Melanocyte of skin (primary cell): ENCODE measurements around the genes ARL17A, WNT3 and ITGB3.

DNA sequence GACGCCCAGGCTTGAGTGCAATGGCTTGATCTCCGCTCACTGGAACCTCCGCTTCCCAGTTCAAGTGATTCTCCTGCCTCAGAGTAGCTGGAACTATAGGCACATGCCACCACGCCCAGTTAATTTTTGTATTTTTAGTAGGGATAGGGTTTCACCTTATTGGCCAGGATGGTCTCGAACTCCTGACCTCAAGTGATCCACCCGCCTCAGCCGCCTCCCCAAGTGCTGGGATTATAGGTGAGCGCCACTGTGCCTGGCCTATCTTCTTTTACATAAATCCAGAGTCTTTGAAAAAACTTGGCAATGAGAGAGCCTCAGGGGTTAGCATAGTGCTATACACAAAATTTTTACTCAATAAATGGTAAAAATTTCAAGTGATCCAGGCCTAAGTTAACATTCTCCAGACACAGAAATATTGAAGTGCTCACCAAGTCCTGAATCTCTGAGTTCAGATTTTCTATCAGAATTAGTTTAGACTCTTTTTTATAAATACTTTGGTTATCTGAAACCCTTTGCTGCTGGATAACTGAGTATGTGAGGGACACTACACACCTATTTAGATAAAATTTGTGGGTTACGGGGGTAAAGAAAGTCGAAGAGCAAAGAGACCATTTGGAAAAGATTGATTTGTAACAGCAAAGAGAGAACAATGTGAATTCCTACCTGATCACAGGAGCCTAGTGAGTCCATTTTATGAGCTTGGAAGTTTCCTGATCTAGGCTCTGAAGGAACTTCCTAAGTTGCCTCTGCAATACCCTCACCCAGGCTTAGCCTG lies 37.9 kb downstream of the STH start:
- CAGE, long polyA plus RNA, 2 experiments, result no peak in any of the 2 experiments

- CAGE, long polyA plus RNA, 2 experiments, result no peak in any of the 2 experiments
Measured at GRCh38 chr17:46130500-46131072, 62.6 kb downstream of the KANSL1 start.

DNA sequence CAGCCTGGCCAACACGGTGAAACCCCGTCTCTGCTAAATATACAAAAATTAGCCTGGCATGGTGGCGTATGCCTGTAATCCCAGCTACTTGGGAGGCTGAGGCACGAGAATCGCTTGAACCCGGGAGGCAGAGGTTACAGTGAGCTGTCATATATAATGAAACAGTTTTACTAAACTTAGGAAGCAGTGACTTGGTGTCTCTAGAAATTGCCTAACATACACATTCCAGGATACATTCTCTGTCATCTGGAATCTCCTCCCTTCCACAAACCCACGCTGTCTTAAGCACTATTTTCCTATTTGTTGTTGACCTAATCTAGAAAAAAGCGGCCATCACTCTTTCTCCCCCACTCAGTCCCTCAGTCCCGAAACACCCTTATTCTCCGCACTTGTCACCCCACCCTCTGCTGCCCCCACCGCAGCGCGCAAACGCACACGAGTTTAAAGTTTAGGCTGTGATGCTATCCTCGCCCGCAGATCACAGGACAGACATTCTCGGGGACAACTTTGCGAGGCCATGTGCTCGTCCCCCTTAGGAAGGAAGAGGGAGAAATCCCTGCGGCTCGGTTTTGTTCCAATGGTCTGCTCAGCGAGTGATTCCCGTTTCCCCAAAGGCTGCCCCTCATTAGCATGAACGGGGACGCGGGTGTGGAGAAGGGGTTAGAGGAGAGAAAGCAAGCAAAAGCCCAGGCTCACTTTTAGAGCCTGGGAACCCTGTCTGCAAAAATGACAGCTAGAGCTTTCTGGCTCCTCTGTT lies 28.9 kb upstream of the LRRC37A start:
- CAGE, long polyA plus RNA, 2 experiments, result no peak in any of the 2 experiments

DNA sequence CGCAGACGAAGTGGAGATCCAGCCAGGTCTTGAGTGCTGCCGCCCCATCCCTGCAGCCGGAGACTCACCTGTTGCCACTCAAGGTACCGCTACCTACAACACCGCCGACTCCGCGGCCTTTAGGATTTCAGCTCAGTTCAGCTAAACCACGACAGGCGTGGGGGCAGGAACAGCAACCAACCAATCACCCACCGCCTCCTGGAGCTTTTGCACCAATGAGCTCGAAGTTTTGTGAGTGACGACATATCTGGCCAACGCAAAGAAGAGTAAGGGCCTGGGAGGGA lies at the start of gene ARL17A:
Gene ARL17A (minus strand): TSS at position 159 of the 284 bp plus-strand sequence.
- CAGE, long polyA plus RNA, 2 experiments, result no peak in any of the 2 experiments

GRCh38 chr17:46770998-46771687 lies 47.3 kb downstream of the WNT3 start:
- CAGE, long polyA plus RNA, 2 experiments, result no peak in any of the 2 experiments

- CAGE, long polyA plus RNA, 2 experiments, result no peak in any of the 2 experiments
Measured at GRCh38 chr17:46818482-46818939, at the start of gene WNT3. Gene WNT3 (minus strand): TSS chr17:46818692.

- CAGE, long polyA plus RNA, 2 experiments, result no peak in any of the 2 experiments
Measured at GRCh38 chr17:46928933-46929402, 6.0 kb downstream of the GOSR2 start.

- CAGE, long polyA plus RNA, 2 experiments, result no peak in any of the 2 experiments
Measured at GRCh38 chr17:46940734-46941256, 17.8 kb downstream of the GOSR2 start.

DNA sequence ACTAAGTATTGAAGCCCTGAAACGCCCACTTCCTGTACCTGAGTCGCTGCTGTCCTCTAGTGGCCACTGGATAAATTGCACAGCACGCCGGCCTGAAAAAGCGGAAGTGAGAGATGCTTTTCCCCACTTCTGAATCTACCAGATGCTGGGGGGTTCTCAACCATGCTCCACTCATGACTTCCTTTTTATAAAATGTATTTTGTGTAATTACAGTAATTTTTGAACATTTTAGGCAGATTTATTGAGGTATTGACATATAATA lies 22.1 kb upstream of the RPRML start:
- CAGE, long polyA plus RNA, 2 experiments, result no peak in any of the 2 experiments

DNA sequence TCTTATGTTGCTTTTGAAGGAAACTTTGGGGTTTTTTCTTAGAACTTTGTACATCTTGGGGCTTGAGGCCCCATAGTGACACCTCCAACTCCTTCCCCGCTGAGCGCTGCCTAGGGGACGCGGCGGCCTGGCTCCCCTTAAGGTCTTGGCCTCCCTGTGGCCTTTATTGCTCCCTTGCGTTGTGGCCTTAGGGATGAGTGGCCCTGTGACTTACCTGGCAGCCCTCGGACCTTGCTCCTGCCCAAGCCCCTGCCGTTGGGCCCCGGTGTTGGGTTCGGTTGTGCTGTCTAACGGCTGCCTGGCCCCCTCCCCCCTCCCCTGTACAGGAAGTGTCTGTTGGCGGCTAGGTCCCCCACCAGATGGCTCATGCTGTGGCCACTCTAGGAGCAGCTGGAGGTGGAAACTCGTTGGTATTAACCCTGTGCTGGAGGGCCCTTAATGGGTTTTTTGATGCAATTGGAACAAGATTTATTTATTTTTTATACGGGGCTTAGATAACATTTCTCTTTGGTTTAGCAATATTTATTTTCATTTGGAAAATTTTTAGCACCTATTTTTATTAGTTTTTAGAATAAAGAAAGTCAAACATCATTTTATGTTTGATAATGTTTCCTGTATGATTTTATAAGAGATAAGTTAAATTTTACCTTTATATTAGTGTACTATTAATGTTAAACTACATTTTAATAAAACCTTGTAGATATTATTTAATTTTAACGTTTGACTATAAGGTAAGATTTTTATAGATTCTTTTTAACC lies 88.3 kb upstream of the RPRML start:
- CAGE, long polyA plus RNA, 2 experiments, result no peak in any of the 2 experiments

DNA sequence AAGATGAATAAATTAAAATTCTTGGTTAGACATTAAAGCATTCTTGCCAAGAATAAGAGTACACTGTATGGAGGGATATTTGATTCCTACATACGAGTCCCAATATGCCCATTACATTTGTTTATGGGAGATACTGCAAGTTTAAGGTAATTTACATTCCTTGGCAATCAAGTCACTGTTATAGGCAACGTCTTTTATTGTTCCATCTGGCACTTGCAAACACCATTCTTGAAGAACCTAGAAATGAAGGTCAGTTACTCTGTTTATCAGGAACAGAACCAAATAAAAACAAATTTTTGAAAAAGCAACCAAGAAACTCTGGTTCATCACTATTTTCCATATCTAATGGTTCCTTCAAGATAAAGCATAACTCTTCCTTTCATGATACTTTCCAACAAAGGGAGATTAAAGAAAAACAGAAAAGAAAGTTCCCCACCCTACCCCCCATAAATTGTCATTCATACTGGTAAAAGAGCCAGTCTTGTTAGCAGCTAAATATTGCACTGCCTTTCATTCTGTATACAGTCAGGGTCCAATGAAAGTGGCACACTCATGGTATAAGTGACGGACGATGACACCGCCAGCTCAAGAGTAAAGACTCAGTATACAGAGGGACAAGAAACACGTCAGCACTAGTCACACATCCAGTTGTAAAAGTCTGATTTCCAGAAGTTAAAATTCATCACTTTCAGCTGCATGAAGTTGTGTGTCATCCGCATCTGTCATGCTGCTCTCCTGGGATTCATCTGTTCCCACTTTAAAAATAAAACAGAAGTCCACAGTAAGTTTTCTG lies 68.6 kb downstream of the CDC27 start:
- CAGE, long polyA plus RNA, 2 experiments, result no peak in any of the 2 experiments

GRCh38 chr17:47138747-47139026 lies 50.4 kb downstream of the CDC27 start:
- CAGE, long polyA plus RNA, 2 experiments, result no peak in any of the 2 experiments

GRCh38 chr17:47253369-47254447 lies at the start of gene ITGB3:
Gene ITGB3 (plus strand): TSS chr17:47253827.
- CAGE, long polyA plus RNA, 2 experiments, result no peak in any of the 2 experiments

- CAGE, long polyA plus RNA, 2 experiments, result no peak in any of the 2 experiments
Measured at GRCh38 chr17:47278948-47279930, 25.6 kb downstream of the ITGB3 start.

DNA sequence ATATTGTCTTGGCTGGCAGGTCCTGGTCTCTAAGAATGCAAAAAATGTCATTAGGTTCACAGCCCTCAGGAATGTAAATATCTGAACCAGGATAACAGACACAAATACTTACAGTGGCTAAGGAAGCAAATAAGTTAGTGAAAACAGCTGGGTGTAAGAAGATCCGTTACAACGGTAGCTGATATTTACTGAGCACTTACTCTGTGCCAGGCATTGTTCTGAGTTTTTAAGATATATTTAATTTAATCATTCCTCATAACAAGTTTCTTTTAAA lies 18.1 kb upstream of the EFCAB13 start:
- CAGE, long polyA plus RNA, 2 experiments, result no peak in any of the 2 experiments

DNA sequence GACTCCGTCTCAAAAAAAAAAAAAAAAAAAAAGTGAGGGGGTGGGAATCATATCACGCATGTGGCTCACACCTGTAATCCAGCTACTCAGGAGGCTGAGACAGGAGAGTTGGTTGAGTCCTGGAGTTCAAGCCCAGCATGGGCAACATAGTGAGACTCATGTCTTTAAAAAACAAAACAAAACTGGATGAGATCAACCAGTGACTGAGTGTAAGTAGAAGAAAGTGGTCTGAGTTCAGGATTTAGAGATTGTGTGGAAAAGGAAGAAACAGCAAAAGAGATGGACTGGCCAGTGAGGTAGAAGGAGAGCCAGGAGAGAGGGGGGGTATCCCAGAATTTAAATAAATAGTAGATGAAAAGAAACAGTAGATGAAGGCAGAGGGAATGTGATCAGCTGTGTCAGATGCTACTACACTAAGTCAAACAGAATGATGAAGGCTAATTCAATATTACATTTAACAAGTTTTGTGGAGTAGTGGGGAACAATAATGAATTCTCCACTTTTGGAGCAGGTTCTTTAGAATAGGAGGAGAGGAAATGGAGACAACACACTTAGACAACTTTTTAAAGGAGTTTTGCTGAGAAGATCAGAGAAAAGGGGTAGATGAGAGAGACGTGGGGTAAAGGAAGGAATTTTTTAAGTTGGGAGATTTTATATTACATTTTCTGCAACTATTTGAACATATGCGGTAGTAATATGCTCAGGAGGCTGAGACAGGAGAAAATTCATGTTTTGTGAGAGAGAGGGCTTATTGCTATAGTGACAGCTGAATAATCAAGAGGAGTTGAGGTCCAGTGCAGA lies 41.1 kb upstream of the KPNB1 start:
- CAGE, long polyA plus RNA, 2 experiments, result no peak in any of the 2 experiments

- CAGE, long polyA plus RNA, 2 experiments, result no peak in any of the 2 experiments
Measured at GRCh38 chr17:47621619-47622695, 27.8 kb upstream of the KPNB1 start.

DNA sequence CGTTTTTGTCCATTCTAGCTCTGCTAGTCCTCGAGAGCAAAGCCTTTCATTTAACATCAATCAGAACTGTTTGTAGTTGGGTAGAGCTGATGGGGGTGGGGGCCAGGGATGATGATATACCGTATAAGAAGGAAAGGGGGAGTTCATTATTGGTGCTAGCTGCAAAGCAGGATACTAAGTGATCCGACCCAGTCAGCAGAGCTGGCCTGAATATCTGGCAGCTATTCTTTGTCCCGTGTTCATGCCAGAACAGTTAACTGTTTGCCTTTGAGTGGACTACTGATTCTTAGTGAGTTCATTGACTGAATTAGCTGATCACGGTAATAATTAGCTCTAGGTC lies 5.2 kb downstream of the KPNB1 start:
- CAGE, long polyA plus RNA, 2 experiments, result no peak in any of the 2 experiments

- CAGE, long polyA plus RNA, 2 experiments, result no peak in any of the 2 experiments
Measured at GRCh38 chr17:47670389-47670961, 20.8 kb downstream of the KPNB1 start.

- CAGE, long polyA plus RNA, 2 experiments, result no peak in any of the 2 experiments
Measured at GRCh38 chr17:47694745-47695896, 1.2 kb downstream of the TBKBP1 start.